ENCODE measurements around a stretch of chr2.

DNA sequence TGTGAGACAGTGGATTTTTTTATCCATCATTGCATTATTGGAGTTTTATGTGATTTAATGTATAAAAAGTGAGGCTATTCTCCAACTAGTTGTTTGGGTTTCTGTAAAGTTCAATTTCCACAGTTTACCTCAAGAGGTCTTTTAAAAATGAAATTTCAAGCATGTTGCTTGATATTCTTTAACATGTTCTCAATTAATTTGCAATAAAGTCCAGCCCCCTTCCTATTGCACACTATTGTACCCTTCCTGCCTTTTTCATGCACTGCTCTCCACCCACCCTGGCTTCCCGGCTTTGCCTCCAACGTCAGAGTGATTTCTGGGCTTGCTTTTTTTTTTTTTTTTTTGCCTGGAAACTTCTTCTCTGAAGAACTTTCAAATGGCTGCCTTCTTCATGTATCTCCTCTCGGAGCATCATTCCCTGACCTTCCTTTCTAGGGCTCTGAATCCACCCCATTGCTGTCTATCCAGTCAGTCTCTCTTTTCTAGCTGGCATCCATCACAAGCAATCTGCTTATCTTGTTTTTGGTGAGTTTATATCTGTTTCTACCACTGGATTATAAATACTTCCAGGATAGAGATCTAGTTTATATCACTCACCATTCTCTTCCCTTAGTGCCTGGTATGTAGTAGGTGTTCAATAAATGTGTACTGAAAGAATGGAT is 24.4 kb upstream of the CYP1B1 start:
- PRO-cap, 3 experiments: no peak in any of the 3 experiments
- RAMPAGE, long total RNA: no peak

DNA sequence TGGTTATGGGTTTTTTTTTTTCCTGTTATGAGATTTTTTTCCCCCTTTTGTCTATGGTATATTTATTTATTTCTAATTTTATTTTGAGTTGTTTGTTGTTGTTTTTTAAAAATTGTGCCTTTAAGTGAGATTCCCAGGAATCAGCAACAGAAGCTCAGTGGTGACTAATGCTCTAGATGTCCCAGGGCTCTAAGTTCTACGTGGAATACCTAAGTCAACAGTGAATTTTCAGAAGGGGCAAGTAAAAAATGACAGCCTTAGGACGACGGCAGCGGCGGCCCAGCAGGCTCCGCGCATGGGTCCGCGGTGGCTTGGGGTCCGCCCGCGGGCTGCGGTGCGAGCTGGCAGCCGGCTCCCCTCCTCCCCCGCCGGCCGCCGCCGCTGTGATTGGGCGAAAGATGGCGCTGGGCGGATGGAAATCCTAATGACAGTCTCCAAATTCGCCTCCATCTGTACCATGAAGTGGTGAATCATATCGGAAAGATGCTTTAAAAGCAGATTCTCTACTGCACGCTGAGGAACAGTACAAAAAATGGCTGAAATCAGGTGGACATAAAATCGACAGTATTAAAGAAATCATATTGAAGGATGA is 74.8 kb downstream of the HNRNPLL start:
- PRO-cap, 3 experiments: no peak in any of the 3 experiments
- RAMPAGE, long total RNA: no peak

GRCh38 chr2:38852598-38853445 is 22.9 kb downstream of the DHX57 start:
- PRO-cap, 3 experiments: no peak in any of the 3 experiments
- RAMPAGE, long total RNA: no peak

DNA sequence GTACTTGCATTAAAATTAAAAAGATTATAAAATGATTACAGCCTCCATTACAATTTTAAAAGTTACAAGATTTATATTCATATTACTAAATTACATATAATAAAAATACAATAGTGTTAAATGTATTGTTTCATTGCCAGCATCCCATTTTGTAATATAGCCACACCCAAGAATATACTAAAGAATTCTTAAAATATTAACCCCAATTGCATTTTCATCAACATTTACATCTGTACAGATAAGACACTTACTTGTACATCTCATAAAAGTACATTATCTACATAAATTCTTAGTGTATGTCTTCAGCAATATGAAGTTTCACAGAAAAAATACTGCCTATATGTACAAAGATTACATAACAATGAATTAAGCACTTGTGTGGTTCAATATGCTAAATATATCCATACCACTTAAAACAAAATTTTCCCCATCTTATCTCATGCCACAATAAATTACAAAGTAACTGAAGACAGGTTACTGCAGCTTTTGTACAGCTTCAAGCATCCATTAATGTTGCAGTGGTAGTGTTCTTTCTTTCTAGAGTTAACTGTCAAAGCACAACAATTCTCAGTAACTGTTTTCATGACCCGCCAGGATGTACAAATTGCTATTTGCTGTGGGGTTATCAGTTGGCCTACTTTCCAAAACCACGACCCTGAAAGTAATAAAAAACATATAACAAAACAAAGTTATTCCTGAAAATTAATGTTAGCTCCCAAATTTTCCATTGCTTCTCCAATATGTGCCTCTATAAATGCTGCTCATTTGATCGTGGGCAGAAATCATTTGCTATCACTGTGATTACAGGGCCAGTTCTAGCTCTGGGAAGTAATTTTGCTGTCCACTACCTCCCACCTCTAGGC is 129.4 kb upstream of the SOS1 start:
- PRO-cap, 3 experiments: no peak in any of the 3 experiments
- RAMPAGE, long total RNA: no peak

DNA sequence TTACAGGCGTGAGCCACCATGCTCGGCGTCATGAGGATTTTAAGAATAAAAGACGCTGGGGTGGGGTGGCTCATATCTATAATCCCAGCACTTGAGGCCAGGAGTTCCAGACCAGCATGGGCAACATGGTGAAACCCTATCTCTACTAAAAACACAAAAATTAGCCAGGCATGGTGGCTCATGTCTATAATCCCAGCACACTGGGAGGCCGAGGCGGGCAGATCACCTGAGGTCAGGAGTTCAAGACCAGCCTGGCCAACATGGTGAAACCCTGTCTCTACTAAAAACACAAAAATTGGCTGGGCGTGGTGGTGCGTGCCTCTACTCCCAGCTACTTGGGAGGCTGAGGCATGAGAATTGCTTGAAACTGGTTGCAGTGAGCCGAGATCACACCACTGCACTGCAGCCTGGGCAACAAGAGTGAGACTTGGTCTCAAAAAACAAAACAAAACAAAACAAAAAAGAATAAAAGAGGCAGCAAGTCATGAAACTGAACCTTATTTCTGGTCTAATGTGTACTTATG is 157.0 kb upstream of the SOS1 start:
- PRO-cap, 3 experiments: no peak in any of the 3 experiments
- RAMPAGE, long total RNA: no peak

- PRO-cap, 3 experiments: no peak in any of the 3 experiments
- RAMPAGE, long total RNA: no peak
Observed at GRCh38 chr2:39313381-39314208, 123.5 kb downstream of the MAP4K3 start.

- PRO-cap, 3 experiments: no peak in any of the 3 experiments
- RAMPAGE, long total RNA: no peak
Observed at GRCh38 chr2:39334018-39334599, 103.0 kb downstream of the MAP4K3 start.

- PRO-cap, 3 experiments: no peak in any of the 3 experiments
- RAMPAGE, long total RNA: no peak
Observed at GRCh38 chr2:39335472-39336024, 101.5 kb downstream of the MAP4K3 start.

DNA sequence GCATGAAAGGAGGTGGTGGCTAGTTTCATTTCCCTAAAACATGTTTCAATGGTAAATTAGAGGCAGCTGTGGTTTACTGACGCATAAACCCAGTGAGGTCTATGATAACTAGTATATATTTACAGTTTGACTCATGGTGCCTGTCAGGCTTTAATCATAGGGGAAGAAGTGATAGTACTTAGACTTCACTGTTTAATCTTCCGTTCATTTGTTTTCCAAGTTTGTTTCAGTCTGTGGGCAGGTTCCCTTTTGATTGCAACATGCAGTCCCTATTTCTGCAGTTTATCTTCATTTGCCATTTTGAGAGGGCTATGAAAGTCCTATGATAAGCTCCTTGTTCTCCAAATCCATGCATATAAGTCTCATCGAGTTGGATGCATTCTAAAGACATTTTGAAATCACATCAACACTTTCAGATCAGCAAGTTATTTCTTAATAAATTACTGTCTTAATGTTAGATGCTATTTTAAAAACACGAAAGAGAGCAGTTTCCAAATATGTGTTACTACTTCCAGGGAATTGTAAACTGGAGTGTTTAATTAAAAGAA is 55.2 kb upstream of the MAP4K3 start:
- PRO-cap, 3 experiments: no peak in any of the 3 experiments
- RAMPAGE, long total RNA: no peak

DNA sequence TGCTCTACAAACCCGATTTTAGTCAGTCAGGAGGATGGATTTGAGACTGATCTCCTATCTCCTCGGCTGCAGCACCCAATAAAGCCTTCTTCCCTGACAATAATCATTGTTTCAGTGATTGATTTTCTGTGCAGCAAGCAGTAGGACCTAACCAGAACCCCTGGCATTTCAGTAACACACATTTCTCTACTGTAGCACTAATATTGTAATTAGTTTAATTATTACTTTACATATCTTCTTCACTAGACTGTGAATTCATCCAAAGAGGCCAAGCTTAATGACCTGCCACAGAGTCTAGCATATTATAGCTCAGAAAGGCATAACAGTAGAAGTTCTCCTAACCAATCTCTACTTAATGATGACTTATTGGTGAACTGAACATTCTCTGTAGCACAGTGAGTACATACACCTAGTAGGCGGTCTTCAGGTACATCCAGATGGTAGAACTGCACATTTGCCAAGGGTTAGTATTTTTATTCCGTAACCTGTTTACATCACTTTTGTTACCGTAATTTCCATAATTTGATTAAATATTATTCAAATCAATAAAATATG is 69.9 kb downstream of the SLC8A1 start:
- PRO-cap, 3 experiments: no peak in any of the 3 experiments
- RAMPAGE, long total RNA: no peak

GRCh38 chr2:40407348-40408227 is 44.3 kb downstream of the SLC8A1 start:
- PRO-cap, 3 experiments: no peak in any of the 3 experiments
- RAMPAGE, long total RNA: no peak

GRCh38 chr2:40454157-40454710 is 2.3 kb upstream of the SLC8A1 start:
- PRO-cap, 3 experiments: no peak in any of the 3 experiments
- RAMPAGE, long total RNA: no peak

GRCh38 chr2:41725732-41726369 is 322.0 kb upstream of the PKDCC start:
- PRO-cap, 3 experiments: no peak in any of the 3 experiments
- RAMPAGE, long total RNA: no peak

- PRO-cap, 3 experiments: no peak in any of the 3 experiments
- RAMPAGE, long total RNA: no peak
Observed at GRCh38 chr2:41906886-41907220, 141.0 kb upstream of the PKDCC start.

GRCh38 chr2:41966274-41967345 is 81.2 kb upstream of the PKDCC start:
- PRO-cap, 3 experiments: no peak in any of the 3 experiments
- RAMPAGE, long total RNA: no peak

GRCh38 chr2:42052794-42053742 is 5.2 kb downstream of the PKDCC start:
- PRO-cap, 3 experiments: no peak in any of the 3 experiments
- RAMPAGE, long total RNA: no peak

DNA sequence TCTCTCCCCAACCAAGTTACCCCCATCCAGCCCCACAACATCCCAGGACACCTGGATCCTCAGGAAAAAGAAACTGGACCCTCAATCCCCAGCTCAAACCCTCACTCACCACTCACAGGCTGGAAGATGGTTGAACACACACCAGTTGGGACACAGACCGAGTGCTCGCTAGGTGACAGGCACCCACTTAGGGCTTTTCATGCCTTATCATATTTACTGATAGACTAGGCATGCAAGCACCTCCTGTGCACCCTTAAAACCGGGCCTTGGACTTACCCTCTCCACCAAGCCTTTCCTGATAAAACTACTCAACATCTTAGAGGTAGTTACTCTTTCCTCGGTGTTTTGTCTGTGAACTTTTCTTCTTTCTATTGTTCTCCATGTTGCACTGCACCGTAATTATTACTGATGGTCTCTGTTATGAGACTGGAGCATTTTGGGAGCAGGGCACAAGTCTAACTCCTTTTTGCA is 30.8 kb downstream of the PKDCC start:
- PRO-cap, 3 experiments: no peak in any of the 3 experiments
- RAMPAGE, long total RNA: no peak

DNA sequence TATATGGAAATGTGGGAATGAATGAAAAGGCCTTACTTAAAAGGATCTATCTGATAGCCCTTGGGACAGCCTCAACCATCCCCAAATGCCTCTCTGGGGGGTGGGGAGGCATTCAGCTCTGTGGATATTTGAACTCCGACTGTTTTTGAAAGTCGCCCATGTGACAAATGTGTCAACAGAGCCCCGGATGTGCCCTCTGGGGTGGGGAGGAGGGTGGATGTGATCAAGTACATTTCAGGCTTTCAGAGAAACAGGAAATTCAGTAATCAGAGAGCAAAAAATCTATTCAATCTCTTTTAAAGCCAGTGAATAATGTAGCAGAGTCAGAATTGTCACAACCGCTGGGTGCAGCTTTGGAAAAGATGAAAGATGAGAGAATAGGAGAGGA is 58.2 kb downstream of the PKDCC start:
- PRO-cap, 3 experiments: no peak in any of the 3 experiments
- RAMPAGE, long total RNA: no peak

DNA sequence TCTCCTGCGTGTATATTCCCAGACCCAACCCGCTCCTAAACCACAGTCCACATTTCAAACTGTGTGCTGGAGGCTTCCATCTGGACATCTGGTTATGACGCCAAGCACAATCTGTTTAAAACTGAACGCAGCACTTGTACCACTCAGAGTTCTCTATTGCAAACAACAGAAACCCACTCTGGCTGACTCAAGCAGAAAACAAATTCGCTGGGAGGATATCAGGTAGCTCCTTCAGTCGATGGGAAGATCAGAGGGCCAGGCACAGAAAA is 5.7 kb upstream of the EML4 start:
- PRO-cap, 3 experiments: no peak in any of the 3 experiments
- RAMPAGE, long total RNA: no peak

- PRO-cap, 3 experiments: no peak in any of the 3 experiments
- RAMPAGE, long total RNA: no peak
Observed at GRCh38 chr2:42169959-42170596, 925 bp downstream of the EML4 start.